Mesangial cell (primary cell): ENCODE data around the gene PIP4K2A.

GRCh38 chr10:21172017-21172784 lies 275.1 kb upstream of the NEBL start:
- RAMPAGE, long total RNA, result no peak

GRCh38 chr10:21174743-21175122 lies 277.6 kb upstream of the NEBL start:
- RAMPAGE, long total RNA, result no peak

DNA sequence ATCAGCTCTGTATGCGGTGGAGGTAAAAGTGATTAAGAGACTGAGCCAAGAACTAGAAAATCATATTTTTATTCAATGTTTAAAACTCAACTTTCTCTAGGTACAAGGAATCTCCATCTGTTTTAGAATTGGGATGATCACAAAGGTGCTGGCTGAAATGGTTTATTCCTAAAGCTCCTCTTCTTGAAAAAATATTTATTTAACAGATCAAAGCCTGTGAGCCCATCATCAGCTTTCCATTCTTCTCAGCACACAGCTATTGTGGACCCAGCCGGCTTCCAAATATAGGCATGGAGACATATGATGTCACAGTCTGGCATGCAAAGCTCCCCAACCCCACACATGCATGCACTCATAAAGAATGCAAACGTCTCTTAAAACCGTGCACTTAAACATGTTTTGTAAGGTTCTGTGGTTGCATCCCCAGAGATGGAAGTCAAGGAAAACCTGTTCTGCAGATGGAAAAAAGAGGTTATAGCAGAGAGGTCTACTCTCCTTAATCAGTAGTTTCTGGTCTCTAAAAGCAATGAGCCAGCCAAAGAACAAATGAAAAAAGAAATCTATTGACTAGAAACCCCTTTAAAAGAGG lies 125.9 kb downstream of the SKIDA1 start:
- RAMPAGE, long total RNA, result no peak

GRCh38 chr10:21519759-21520667 lies 5.5 kb downstream of the SKIDA1 start:
- RAMPAGE, long total RNA, result no peak

DNA sequence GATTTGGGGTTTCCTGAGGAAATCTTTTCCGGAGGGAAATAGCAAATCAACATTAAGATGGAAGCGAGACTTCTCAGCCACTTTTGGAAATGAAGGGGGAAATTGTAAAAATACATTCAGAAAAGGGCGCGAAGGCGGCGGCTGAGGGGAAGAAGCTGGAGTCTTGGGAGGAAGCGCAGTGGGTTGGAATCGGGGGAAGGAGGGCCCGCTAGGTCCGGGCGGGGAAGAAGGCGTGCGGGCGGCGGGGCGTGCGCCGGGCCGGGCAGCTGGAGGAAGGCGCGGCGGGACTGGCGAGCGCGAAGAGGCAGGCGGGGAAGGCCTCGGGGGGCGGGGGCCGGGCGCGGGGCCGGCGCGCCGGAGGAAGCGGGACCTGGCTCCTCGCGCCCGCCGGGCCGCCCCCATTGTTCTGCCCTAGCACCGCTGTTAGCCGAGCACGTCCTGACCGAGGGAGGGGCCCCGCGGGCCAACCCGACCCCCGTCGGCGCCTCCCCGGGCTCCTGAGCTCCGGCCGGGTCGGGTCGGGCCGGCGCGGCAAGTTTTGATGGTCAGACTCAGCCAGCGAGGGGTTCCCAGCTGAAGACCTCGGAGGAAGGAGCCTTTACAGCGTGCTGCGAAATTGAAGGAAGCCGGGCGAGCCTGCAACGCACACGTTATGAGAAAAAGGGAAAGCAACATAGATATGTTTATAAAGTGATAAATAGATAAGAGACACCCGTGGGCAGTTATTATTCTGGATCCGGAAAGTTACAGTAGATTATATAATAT lies 1.6 kb upstream of the SKIDA1 start:
- RAMPAGE, long total RNA, result no peak

DNA sequence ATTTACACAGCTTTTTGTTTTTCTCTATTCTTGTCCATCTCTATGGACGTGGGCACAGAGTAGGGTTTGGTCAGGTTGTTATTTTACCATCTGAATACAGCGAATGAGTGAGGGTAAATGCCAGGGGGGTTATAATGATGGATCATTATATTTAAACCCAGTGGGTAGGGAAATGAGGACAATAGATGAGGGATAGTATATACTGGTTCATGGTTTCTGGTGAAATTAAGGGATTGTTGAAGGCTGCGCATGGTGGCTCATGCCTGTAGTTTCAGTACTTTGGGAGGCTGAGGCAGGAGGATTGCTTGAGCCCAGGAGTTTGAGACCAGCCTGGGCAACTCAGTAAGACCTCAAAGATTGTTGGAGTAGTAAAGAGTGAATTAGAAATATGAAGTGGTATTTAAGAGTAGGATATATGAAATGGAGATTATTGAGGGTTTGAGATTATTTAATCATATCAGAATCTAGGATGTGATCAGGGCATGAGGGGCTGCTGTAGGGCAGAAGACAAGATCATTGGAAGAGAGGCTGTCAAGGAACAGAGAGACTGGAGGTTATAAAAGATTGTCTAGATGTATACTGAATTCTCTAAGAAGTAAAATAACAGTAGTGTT lies 120.7 kb downstream of the MLLT10 start:
- RAMPAGE, long total RNA, result no peak

- RAMPAGE, long total RNA, result no peak
Measured at GRCh38 chr10:21692990-21693442, 159.0 kb downstream of the MLLT10 start.

- RAMPAGE, long total RNA, result no peak
Measured at GRCh38 chr10:21734978-21735641, 201.1 kb downstream of the MLLT10 start.

- RAMPAGE, long total RNA, result no peak
Measured at GRCh38 chr10:21981653-21982791, 21.5 kb downstream of the DNAJC1 start.

- RAMPAGE, long total RNA, result no peak
Measured at GRCh38 chr10:22022677-22023297, 19.3 kb upstream of the DNAJC1 start.

- RAMPAGE, long total RNA, result no peak
Measured at GRCh38 chr10:22253230-22253461, 35.3 kb upstream of the EBLN1 start.

- RAMPAGE, long total RNA, result no peak
Measured at GRCh38 chr10:22319935-22320400, 931 bp upstream of the BMI1 start.

- RAMPAGE, long total RNA, result no peak
Measured at GRCh38 chr10:22340739-22341562, 4.3 kb upstream of the SPAG6 start.

GRCh38 chr10:22605674-22606743 lies 108.4 kb downstream of the PIP4K2A start:
- RAMPAGE, long total RNA, result no peak

DNA sequence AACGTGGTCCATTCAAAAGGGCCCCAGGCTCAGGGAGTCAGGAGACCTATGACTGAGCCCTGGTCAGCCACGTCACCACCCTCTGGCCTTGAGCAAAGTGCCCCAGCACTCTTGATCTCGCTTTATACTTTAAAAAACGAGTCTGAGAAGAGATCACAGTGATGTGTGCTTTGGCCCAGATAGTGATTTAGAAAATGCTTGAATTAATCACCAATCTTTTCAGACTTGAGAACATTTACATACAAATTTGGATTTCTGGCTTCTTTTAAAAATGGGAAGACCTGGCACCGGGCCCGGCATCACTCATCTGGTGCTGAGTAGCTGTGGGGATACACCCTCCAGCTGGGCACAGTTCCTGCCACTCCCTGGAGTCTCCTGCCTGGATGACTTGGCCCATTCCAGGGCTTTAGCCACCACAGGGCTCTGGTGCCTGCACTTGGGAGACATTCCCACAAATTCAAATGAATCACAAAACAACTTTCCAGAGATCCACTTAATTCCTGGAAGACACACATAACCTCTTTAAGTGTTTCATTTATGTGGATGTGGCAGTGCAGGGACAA lies 93.9 kb downstream of the PIP4K2A start:
- RAMPAGE, long total RNA, result no peak

DNA sequence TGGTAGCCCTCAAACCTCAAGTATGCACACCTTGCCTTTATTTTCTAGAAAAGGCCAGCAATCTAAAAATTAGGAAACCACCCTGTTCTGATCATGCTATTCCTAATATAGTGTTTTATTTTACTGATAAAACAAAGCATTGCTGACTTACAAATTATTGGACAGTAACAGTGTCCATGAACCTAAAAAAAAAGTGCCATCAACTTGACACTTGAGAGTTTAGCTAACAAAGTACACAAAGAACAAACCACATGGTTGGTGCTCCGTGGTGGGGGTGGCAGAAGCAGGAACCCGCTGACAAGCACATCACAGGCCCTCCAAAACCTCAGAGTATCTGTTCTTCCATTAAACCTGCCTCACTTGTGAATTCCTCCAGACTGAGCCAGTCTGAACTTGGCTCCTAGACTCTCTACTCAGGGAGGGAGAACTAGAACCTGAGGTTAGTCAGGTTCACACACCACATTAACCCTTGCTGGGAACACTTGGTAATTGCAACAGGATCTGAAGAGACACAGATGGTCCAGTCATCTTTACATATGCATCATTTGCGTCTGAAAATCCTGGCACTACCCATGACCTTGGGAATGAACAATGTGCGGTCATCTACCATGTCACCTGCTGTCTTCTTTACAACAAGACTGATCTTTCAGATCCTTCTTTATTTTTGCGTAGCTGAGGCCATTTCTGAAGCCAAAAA lies 31.9 kb downstream of the PIP4K2A start:
- RAMPAGE, long total RNA, result no peak

GRCh38 chr10:22713740-22715063 lies at the start of gene PIP4K2A:
TSS of gene PIP4K2A (minus strand) at chr10:22714578.
- RAMPAGE, long total RNA, result no peak

DNA sequence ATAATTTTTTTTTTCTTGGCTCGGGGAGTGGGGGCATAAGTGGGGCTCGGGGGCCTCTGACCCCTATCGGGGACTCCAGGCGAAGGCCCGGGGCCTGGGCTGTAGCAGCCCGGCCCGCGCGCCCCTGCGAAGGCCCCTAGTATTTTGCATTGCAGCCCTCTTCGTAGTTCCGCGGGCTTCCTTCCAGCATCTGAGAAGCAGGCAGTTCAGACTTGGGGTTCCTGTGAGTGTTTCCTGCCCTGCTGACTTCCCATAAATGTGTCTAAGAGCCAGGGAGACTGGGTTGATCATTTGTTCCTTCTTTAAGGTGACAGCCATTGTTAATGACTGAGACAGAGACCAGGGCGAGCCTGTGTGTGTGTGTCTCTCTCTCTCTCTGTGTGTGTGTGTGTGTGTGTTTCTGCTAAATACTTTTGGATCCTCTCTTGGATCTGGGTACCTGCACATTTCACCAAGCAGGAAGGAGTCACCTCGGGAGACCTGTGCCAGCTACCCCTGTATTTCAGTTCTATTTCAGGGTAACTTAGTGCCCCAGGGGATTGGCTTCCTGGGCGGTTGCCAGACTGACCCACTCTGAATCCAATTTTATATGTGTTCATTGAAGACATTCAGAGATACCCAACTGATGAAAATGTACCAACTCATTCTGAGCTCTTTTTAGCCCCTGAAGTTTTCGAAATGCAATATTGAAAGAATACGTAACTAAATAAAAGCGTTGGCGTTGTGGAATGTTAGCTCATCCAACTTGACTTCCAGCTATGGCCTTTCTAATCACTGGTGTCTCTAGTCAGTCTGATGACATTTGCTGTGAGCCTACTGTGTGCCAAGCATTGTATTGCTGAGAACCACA lies 822 bp downstream of the MSRB2 start:
- RAMPAGE, long total RNA, result no peak

- RAMPAGE, long total RNA, result no peak
Measured at GRCh38 chr10:23174758-23175204, 17.3 kb upstream of the PTF1A start.

DNA sequence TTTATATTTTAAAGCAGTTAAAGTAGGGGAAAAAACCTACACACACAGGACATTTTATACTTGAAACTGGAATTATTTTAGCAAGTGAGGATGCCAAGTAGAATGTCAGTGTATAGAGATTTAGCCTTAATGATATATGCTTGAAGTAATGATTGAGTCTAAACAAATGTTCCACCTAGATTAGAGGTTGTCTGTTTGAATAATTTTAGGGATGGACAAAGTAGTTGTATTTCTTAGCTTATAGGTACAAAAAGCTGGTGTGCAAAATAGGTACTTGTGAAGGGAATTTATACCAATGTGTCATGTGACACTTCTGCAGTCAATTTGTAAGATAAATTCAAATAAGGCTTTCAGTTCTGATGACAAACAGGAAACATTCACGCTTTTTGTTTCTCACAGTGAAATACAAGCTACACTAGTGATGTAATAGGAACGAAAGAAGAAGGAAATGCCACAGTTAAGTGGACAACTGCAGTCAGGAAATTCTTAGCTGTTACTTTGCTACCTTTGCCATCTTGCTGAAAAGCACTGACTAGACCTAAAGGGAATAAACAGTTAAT lies 9.8 kb downstream of the OTUD1 start:
- RAMPAGE, long total RNA, result no peak